ENCODE data around the gene BAZ2B.

DNA sequence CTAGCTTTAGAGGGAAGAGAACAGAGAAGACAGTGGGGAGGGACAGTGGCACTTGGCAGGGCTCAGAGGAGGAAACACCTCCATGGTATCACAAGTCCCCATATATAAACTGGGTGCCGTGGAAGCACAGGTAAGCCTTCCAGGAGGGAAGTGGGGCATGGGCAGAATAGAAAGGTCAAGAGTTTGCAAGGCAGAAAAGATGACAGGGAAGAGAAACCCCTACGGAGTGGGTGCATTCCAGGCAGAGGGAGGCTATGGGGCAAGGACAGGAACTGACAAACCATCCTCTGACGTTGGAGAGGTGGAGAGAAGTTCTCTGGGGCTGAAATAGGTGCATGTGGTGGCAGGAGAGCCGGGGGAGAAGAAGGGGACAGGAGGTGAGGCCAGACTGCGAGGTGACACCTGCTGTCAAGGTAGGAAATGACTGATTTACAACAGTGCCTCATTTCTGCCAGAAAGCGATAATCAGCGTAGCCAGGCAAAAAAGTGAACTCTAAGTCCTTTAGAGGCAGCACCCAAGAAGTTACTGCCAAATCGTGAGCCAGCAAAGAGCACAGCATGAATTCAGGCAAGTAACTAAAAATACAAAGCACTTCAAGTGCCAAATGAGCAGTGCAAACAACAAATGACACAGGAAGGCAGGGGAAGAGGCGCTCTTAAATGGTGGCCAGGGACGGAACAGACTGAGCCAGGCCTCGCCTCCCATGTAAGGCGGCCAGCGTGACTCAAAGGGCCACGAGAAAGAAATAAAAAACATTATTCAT is 113.2 kb upstream of the ACVR1C start:
- RRBS = no CpG with 5 or more reads among the region's 14 CpGs

DNA sequence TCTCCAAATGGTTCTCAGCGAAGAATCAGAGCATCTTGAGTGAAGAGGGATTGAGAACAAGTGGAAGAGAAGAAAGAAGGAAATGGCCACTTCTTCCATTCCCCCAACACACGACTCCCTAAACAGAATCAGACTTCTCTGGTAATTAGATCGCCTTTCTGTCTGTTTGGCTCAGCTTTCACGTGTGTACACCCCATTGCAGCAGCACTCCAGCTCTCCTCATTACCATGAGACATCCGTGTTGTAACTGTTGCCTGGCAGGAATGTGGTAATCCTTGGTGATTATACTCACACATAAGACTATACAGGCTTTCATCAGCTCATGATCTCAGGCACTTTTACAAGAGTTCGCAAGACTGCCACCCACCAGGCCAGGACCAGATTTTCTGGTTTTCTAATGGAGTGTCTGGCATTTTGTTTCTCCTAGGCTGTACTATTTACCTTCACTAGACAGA is 50.3 kb downstream of the ACVR1 start:
- RRBS = no CpG with 5 or more reads among the region's 6 CpGs

GRCh38 chr2:157856097-157856734 is 19.9 kb downstream of the ACVR1 start:
- RRBS = no CpG with 5 or more reads among the region's 5 CpGs

DNA sequence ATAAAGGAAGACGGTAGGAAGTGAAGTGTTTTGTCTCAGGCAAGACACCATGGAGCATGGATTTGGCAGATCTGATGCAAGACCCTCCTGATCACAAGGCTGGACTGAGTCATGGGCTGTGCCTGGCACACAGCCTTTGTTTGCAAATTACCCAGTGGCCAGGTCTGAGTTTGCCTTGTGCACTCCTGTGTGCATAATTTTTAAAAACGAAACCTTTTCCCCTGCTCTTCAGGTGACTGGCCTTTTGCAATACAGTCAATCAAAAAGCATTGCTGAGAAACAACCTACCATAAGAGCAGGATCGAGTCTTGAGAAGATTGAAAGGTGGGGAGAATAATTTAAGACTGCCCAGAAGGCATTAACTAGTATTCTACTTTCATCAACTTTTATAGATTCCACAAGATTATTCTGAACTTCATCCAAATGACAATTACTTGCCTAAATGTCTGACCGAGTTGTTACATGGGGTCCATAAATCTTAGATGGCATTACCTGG is 1.8 kb upstream of the UPP2 start:
- RRBS = no CpG with 5 or more reads among the region's 4 CpGs

DNA sequence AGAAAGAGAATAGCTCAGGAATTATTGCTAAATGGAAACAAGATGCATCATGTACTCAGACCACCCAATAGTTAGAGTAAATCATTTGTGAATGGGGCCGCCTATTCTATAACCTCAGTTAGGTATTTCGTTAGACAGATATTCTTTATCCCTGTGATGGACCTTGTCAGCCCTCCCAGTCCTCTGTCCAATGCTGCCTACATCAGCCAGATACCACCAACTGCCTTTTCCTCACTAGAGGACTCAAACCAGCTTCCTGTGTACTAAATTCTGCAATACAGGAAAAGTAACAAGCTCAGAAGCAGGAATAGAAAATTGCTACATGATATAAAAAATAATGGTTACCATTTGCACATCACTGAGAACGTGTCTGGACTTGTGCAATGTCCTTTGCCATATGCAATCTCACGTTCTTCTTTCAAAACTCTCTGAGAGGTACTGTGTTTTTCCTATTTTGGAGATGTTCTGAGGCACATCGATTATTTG is 12.0 kb downstream of the UPP2 start:
- RRBS = no CpG with 5 or more reads among the region's 5 CpGs

DNA sequence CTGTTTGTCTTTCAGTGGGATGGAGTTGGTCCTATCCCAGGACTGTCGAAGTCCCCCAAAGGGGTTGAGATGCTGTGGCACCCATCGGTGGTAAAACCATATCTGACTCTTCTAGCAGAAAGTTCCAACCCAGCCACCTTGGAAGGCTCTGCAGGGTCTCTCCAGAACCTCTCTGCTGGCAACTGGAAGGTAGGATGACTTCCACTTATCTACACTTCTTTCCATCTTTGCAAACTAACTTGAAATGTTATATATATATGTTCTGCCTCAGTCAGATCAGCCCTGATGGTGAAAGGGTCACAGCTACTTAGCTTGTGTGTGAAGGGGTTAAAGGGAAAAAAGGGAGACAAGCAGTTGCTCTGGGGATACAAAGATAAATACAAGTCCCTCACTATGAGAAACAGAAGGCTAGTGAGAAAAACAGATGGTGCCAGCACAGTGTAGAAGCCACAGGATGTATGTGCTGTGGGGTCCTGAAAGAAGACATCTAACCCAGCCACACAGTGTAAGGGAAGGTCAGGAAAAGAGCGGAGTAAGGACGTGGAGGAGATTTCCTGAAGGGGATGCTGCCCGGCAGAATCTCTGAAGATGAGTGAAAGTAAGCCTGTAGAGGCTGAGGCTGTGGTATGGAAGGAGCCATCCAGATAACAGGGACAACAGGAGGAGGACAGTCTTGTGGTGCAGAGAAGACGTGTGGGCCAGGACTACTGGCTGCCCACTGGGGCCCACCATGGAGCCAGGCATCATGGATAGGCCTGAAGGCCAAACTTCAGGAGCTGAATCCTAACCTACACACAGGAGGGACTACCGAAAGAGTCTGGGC is 131.6 kb upstream of the DAPL1 start:
- RRBS = no CpG with 5 or more reads among the region's 7 CpGs

GRCh38 chr2:158722968-158723472 is 72.1 kb upstream of the DAPL1 start:
- RRBS = no CpG with 5 or more reads among the region's 7 CpGs

- RRBS = no CpG with 5 or more reads among the region's 6 CpGs
These were observed 74.3 kb upstream of the TANC1 start for GRCh38 chr2:158893940-158894650.

GRCh38 chr2:159064551-159065405 is 96.3 kb downstream of the TANC1 start:
- RRBS = no CpG with 5 or more reads among the region's 4 CpGs

- RRBS = no CpG with 5 or more reads among the region's 1 CpG
These were observed 125.1 kb downstream of the TANC1 start for GRCh38 chr2:159093609-159093927.

GRCh38 chr2:159141165-159141740 is 145.2 kb downstream of the WDSUB1 start:
- RRBS = no CpG with 5 or more reads among the region's 4 CpGs

DNA sequence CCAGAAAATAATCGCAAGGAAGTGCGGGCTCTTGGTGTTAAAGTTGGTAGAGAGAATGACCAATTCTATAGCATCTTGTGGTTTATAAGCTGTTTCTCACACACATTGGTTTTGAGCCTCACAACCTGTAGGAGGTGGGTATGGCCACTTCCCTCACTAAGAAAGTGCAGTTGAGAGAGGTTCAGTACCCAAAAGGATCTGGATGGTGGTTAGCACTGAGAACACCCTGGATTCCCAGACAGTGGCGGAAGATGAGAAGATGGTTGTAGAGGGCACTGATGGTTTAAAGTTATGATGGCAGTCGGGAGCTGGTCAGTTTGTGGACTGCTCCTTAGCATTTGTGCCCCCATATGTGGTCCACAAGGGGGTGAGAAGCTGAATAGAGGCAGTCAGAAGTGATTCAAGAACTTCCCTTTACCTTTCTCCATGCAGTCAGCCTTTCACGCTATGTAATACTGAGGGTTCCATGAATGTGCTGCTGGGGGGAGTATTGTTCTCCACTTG is 141.1 kb downstream of the WDSUB1 start:
- RRBS = no CpG with 5 or more reads among the region's 5 CpGs

DNA sequence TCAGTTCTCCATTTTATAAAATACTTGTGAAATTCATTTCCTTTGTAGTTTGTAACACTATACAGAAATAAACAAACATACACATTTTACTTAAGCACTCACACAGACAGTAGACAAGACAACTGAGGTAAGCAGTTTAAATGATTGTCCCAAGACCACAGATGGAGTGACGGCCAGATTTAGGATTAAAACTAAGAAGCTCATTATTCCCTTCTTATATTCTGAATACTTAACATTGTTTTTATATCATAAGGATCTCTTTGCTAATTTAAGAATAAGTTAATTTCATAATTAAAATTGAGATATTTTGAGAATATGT is 100.9 kb downstream of the BAZ2B start:
- RRBS = no CpG with 5 or more reads among the region's 1 CpG

DNA sequence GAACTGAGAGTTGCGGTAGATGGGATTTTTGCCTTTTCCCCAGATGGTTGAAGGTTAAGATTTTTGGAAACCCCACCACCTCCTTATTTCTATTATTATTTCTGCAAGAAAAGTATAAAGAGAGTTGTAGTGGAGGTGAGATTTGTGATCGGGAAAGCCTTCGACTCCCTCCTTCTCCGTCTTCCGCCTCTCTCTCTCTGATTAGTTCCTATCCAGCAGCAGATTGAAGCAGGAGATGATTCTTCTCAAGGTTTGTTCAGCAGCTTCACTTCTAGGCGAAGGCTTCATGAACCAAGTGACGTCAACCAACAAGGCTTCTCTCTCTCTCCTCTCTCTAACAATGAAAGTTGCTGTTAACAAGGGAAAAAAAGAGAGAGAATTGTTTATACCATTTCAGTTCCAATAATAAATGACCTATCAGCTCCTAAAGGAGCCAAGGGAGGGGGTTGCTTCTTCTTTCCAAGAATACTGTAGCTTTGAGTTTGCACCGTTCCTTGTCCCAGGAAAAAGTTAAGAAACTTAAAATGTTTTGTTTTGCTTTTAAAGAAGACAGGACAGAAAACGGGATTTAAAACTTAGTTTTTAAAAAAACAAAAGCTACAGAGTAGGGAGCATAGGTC is at the start of gene BAZ2B:
TSS of gene BAZ2B (minus strand) at position 297 of the 620 bp plus-strand sequence.
- RRBS = no CpG with 5 or more reads among the region's 9 CpGs

- RRBS = no CpG with 5 or more reads among the region's 1 CpG
These were observed 39.4 kb upstream of the LY75 start for GRCh38 chr2:159943972-159944406.

- RRBS = no CpG with 5 or more reads among the region's 11 CpGs
These were observed 42.1 kb downstream of the ITGB6 start for GRCh38 chr2:160157790-160158642.

- RRBS = no CpG with 5 or more reads among the region's 17 CpGs
These were observed 18.9 kb downstream of the ITGB6 start for GRCh38 chr2:160180961-160181794.

- RRBS = no CpG with 5 or more reads among the region's 5 CpGs
These were observed 72.7 kb upstream of the ITGB6 start for GRCh38 chr2:160272453-160273420.

DNA sequence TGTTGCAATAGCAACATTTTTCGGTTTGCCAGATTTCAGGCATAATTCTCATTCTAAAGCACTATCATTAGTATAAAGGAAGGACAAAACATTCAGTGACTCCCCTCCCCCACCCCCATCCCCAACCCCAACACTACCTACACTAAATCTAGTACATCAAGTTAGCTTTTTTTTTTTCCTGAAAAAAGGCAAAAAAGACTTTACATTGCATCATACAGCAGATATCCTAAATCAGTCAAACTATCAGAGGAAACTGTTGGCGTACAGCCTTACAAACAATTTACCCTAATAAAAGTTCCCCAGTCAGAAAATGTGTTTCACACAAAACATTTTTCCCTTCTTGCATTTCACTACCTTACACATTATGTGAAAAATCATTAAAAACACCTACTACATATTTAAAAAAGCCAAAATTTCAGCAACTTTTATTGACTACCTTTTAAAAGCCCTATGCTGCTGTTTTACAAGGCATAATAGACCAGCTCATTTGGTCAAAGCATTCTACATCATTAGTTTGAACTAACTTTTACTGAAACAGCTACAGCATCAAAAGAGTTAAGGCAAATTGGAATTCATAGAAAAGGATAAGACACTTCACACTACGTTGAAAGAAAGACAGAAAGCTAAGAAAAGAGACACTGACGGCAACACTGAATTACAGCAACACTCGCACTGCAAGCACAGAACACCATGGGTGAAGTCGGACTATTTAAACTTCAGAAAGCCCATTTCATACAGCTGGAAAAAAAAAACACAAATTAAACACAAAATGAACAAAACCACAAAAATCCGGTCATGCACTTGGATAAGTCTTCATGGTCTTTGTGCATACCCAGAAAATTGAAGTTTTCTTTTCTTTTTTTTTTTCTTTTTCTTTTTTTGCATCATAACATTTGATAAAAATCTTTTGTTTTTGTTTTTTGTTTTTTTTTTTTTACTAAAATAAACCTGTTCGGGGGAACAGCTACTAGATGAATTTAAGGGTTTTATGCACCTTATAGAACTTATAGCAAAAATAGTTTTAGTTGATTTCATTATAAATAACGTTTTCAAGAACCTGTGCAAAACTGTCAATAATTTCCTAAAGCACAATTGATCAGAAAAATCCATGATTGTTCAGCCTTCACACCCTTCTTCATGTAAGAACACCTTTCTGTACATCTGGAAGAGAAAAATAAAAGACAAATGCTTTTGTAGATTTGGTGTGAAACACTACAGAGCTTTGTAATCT is 73.9 kb upstream of the ITGB6 start:
- RRBS = no CpG with 5 or more reads among the region's 9 CpGs